Melanocyte of skin (primary cell): ENCODE measurements around a stretch of chr13.

- CAGE, long polyA plus RNA, 2 experiments, result no peak in any of the 2 experiments
Observed at GRCh38 chr13:27450786-27451730, 694 bp upstream of the MTIF3 start.

- CAGE, long polyA plus RNA, 2 experiments, result no peak in any of the 2 experiments
Observed at GRCh38 chr13:27455328-27455647, 4.9 kb upstream of the MTIF3 start.

DNA sequence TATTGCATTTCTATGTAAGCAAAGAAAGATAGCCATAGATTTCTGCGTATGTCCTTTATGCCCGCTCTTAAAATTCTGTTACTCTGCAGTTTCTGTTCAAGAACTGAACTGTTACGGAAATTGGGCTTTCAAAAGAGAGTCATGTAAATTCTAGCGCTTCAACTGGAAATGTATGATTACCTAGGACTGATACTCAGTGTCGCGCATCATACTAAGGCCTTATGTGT lies 5.9 kb upstream of the MTIF3 start:
- CAGE, long polyA plus RNA, 2 experiments, result no peak in any of the 2 experiments

- CAGE, long polyA plus RNA, 2 experiments, result no peak in any of the 2 experiments
Observed at GRCh38 chr13:27504029-27504793, 53.8 kb upstream of the MTIF3 start.

DNA sequence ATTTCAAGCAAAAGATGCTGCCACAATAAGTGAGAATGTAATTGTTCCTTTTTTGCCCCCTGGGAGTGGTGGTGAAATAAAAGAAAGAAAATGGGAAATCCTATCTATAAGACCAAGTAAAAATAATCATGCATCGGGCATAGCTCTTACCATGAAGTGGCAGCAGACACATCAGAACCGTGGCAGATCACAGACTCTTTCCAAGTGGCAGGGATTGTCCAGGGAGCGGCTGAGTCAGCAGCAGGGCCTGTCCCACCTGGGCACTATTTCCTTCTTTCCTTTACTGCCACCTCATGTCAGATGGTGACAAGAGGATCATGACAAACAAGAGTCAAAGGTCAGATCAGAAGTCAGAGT lies 84.0 kb upstream of the MTIF3 start:
- CAGE, long polyA plus RNA, 2 experiments, result no peak in any of the 2 experiments

- CAGE, long polyA plus RNA, 2 experiments, result no peak in any of the 2 experiments
Observed at GRCh38 chr13:27549169-27549658, 71.1 kb downstream of the LNX2 start.

DNA sequence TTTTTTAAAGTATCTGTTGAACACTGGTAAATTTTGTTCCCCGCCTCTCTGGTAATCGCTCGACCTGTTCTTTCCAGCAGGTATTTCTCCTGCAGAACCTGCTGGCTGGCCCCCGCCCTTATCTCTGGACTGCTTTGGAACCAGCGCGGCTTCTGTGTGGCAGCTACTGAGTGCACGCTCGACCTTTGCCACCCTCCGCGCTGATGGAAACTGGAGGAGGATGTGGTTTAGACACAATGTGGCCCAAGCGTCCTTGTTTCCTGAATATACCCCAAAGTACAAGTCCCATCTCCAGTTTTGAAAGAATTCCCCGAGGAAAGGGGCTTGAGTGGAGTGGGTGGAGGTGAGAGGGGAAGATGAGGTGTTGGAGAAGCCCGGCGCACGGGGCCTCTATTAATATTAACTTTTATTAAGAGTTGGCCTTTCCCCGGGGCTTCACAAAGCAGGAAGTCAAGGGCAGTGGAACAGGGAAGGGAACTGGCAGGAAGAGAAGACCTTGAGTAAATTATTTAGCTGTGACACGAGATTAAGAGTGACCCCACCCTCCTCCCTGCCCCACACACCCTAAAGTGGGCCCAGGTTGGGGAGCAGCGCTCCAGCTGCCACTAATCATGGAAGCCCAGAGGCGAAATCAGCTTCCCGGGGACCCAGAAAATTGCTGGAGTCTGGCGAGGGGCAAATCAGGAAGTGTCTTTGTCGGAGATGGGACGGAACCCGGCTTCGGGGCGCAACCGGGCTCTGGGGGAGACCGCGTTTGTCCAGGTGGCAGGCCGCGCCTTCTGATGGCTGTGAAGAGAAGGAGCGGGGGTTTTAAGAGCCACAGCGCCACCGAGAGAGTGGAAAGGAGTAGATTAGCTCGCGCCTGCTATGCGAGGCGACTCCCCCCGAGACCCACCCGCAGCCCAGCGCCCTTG lies 15.9 kb downstream of the CDX2 start:
- CAGE, long polyA plus RNA, 2 experiments, result no peak in any of the 2 experiments

- CAGE, long polyA plus RNA, 2 experiments, result no peak in any of the 2 experiments
Observed at GRCh38 chr13:27953836-27954951, 14.9 kb downstream of the CDX2 start.

DNA sequence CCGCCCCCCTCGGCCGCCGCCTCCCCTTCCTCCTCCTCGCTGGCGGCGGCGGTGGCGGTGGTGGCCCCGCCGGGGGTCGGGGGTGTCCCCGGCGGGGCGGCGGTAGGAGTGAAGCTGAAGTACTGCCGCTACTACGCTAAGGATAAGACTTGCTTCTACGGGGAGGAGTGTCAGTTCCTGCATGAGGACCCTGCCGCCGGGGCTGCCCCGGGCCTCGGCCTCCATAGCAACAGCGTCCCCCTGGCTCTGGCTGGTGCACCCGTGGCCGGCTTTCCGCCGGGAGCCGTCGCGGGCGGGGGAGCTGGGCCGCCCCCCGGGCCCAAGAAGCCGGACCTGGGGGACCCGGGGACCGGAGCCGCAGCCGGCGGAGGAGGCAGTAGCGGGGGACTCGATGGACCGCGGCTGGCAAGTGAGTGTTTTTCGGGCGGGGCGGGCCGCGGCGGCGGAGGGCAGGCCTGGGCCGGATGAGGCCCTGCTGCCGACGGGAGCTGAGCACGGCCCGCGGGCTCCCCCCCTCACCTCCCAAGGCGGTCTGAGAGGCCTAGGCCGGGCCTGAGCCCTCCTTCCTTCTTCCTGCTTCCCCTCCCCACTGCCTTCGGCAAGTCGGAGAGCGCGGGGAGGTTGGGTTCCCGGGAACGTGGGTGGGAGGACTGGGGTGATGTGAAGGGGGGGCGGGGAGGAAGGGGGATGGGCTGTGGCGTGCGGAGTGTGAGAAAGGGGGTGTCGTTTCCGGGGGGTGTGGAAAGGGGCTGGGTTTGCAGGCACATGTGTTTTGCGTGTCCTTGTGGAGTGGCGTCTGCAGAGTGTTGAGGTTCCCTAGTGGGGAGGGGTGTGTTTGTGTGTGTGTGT lies 558 bp downstream of the PAN3 start:
- CAGE, long polyA plus RNA, 2 experiments, result no peak in any of the 2 experiments

DNA sequence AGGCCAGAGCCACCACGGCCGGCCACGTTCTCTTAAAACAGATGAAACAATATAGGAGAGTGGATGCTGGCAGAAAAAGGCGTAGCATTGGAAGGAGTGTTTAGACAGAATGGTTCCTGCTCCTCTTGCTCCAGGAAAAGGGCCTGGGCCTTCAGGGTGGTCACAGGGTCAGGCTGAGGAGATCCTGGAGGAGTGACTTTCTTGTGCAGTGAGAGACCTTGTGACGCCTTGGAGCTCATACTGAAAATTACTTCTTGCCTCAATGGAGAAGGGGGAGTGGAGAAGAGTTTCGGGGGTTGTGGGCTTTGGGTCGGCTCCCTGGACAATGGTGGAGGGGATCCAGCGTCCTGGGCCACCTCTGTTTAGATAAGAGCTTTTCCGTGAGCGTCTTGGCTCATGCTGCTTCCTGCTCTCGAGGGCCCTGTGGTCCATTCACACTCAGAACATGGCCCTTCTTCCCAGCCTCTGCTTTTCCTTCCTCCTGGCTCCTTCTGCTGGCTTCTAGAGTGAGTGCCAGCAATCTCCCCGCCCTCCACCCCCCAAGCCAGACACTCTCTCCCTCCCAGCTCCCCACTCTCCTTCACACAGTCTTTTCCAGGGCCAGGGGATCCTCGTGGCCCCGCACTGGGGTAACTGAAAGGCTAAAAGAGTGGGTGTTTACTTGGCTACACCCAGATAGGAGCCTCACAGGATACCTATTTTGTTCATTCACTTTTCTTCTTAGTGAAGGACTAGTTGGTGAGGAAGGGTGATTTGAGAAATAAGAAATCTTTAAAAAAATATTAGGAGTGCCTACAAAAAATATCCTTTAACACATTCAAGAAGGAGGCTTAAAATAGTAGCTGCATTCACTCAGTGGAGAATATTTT lies 81.9 kb downstream of the FLT1 start:
- CAGE, long polyA plus RNA, 2 experiments, result no peak in any of the 2 experiments

DNA sequence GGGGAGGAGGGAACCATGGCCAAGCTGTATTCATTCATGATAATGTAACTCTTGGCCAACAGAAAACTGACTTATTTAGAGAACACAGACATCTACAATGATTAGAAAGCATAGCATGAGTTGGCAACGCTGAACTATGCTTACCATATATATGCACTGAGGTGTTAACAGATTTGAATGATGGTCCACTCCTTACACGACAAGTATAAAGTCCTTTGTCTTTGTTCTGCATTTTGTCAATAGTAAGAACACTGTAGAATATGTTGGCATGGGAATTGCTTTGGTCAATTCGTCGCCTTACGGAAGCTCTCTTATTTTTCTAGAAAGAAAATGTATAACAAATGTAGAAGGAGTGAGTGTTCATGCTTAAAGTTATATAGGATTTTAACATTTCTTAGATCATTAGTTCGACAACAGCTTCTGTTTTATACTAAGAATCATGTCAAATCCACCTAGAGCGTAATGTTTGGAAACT lies 63.9 kb downstream of the FLT1 start:
- CAGE, long polyA plus RNA, 2 experiments, result no peak in any of the 2 experiments

GRCh38 chr13:28545546-28546016 lies 50.7 kb upstream of the FLT1 start:
- CAGE, long polyA plus RNA, 2 experiments, result no peak in any of the 2 experiments

DNA sequence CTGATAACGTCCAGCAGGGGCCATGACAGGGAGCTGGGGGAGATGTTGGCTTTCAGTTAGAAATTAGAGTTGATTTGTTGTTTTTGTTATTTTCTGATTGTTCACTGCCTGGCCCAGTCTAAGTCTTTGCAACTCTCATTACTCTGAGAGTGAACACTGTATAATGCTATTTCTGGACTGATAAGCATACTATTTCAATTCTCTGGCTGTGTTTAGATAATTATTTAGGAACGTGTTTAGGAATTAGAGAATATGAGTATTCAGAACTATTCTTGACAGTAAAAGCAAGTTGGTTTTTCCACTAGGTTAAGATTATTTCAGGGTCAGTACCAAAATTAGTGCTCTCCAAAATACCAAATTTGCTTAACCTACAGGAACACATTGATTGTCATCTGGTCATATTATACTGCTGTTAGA lies 158.4 kb downstream of the SLC7A1 start:
- CAGE, long polyA plus RNA, 2 experiments, result no peak in any of the 2 experiments

GRCh38 chr13:29572987-29573642 lies 22.4 kb downstream of the SLC7A1 start:
- CAGE, long polyA plus RNA, 2 experiments, result no peak in any of the 2 experiments

- CAGE, long polyA plus RNA, 2 experiments, result no peak in any of the 2 experiments
Observed at GRCh38 chr13:29810365-29811063, 39.9 kb downstream of the UBL3 start.

DNA sequence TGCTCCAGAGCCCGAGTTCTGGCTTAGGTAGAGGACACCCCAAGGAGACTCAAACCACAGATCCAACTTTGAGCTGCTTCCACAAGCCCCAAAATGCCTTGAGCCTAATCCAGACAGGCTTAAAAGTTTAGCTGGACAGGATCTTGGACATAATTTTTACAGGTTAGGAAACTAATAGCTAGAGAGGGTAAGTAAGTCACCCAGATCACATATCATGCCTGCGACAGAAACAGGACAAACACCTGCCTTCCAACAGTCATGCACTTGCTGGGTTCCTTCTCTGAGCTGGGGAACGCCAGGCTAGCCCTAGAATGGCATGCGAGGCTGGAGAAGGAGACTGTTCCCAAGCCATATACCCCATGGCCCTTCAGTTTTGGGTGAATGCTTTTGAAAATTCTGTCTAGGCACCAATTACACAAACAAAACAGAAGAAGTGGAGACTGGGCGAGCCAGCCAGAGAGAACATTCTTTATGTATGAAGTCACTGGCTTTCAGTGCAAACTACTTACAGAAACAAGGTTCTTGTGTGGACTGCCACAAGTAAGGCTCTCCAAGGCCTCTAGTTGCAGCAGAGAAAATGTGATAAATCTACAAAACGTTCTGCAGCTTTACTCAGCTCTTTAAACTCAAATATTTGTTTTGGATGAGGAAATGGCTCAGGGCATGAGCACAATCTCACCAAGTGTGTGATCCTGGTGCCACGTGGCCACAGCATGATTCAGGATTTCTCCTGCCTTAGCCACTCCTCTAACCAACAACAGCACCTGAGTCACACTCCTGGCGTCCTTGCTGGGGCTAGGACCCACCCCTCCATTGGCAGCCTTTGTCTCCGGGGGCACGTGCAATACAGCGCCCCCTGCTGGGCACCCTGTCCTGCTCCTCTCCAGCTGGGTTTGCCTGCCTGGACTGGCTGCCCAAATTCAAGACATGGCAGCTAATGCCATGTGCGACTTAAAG lies 73.4 kb upstream of the UBL3 start:
- CAGE, long polyA plus RNA, 2 experiments, result no peak in any of the 2 experiments

DNA sequence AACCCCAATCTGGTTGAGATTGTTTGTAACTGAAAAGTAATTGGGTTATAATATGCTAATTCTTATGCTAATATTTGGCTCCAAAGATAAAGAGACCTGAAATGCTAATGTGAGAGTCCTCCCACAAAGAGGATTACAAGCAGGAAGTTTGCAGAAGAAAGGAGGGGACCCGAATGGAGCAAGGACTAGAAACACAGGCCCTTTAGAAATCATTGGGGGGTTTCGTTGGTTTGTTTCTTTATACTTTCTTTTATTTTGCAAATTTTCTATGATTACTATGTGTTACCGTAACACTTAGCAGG lies 93.0 kb upstream of the UBL3 start:
- CAGE, long polyA plus RNA, 2 experiments, result no peak in any of the 2 experiments

- CAGE, long polyA plus RNA, 2 experiments, result no peak in any of the 2 experiments
Observed at GRCh38 chr13:30133374-30133835, 173.9 kb downstream of the KATNAL1 start.

DNA sequence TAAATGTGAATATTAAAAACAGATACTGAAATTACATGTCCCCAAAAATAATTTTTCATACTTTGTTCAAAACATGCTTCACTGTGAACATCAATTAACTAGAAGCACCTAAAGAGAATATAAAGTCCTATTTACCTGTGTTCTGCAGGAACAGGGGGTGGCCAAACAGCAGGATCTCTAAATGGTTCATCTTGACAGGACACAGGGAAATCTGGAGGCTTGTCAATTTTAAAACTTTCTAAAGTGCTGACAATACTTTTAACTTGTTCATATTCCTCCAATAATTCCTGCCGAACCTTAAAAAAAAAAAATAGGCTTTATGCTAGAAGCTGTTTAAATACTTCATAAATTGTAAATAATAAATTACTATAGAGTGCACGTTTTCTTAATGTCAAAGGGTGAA lies 27.4 kb downstream of the KATNAL1 start:
- CAGE, long polyA plus RNA, 2 experiments, result no peak in any of the 2 experiments

- CAGE, long polyA plus RNA, 2 experiments, result no peak in any of the 2 experiments
Observed at GRCh38 chr13:30295848-30296189, 11.5 kb downstream of the KATNAL1 start.